Placental pericyte (primary cell): ENCODE measurements around a stretch of chrX.

- CAGE, long polyA plus RNA, result no peak
Measured at GRCh38 chrX:39688474-39689380, 409.0 kb downstream of the BCOR start.

GRCh38 chrX:39797287-39797749, 300.4 kb downstream of the BCOR start:
- CAGE, long polyA plus RNA, result no peak

DNA sequence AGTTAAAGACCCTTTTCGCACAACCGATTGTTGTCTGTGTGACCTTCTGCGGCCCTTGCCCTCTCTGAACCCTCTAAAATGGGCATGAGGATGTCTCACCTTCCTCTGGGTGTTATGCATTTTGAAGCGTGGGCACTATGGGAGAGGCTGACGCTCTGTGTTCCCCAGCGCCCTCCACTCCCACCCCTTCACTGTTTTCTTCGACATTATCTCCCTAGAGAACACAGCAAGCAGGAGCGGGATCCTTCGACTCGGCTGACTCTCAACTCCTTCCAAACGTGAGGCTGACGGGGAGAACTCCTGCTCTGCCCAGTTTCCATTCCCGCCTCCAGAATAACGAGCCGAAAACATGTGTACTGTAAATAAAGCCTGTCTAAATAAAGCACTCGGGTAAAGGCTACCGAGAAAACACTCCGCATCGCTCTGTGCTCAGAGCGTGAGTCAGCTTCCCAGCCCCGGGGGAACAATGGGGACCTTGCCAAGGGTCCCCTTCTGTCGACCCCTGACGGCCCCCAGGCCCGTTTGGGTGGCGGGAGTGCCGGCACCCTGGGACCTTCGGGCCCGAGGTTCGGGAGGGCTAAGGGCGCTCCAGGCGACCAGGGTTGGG, 85.9 kb downstream of the BCOR start:
- CAGE, long polyA plus RNA, result no peak

GRCh38 chrX:40048842-40049782, 48.6 kb downstream of the BCOR start:
- CAGE, long polyA plus RNA, result no peak

- CAGE, long polyA plus RNA, result no peak
Measured at GRCh38 chrX:40063410-40064138, 34.2 kb downstream of the BCOR start.

GRCh38 chrX:40064243-40064922, 33.4 kb downstream of the BCOR start:
- CAGE, long polyA plus RNA, result no peak

GRCh38 chrX:40072340-40072780, 25.4 kb downstream of the BCOR start:
- CAGE, long polyA plus RNA, result no peak

DNA sequence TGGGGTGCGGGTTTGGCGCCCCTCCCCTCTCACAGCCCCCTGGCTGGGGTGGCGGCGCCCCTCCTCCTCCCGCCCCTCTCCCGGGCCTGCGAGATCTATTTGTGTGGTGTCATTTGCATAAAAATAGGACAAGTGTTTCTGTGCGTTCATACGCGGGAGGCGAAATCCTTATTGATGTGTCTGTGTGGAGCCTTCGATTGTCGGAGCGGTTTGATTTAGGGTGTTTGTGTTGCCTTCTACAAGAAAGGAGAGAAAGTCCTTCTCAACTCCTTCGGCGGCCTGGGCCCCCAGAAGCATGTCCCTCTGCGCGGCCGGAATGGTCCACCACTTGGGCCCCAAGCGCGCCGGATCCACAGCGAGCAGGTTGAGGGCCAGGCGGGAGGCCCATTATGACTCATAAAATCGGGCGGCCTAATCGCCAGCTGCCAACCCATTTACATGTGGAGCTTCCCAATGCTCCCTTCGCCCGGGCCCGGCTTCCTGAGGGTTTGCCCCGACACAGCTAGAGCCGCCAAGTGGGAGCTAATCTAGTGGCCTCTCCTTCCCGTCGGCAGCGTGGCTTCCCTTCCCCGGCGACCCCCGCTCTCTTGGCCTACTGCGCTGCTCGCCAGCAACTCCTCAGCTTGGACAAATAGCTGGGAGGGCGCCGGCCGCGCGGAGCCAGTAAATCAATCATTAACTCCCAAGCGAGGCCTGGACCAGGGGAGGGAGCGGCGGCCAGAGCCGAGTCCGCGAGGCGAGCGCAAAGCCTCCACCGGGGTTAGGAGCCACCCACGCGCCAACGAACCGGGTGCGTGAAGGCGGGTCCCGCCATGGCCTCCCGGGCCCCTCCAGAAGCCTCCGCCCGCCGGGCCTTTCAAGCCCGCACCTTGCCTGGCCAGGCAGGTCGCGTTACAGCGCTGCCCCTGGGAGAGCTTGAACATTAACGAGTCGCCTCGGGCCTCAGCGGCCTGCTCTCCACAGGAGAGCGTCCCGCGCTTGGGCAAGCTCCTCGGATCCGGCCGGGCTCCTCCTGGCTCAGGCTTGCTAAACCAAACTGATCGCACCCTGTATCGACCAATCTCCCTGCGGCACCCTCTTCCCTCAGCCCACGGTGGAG, 10.3 kb upstream of the BCOR start:
- CAGE, long polyA plus RNA, result no peak

DNA sequence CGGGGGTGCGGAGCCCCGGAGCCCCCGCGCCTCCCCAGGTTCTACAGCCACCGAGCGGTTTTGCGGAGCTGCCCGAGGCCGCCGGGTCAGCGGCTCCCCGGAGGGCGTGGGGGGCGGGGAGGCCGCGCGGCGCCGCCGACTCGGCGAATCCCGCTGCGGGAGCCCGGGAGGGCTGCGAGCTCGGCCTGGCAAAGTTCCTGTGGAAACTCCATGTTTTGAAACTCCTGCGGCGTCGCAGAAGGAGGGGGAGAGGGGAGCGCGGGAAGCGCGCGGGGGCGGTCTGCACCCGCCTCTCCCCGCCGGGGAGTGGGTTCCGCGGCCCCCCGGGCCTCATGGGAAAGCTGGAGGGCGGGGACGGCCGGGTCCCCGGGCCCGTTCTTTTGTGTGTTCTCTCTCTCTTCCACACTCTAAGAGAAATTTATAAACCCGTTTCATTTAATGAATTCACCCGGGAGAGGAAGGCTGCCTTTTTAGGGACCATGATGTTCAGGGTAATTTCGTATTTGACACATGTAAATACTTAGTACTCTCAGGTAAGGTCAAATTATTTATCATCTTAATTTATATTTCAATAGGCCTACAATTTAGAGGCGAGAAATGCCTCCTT, 12.0 kb upstream of the BCOR start:
- CAGE, long polyA plus RNA, result no peak

DNA sequence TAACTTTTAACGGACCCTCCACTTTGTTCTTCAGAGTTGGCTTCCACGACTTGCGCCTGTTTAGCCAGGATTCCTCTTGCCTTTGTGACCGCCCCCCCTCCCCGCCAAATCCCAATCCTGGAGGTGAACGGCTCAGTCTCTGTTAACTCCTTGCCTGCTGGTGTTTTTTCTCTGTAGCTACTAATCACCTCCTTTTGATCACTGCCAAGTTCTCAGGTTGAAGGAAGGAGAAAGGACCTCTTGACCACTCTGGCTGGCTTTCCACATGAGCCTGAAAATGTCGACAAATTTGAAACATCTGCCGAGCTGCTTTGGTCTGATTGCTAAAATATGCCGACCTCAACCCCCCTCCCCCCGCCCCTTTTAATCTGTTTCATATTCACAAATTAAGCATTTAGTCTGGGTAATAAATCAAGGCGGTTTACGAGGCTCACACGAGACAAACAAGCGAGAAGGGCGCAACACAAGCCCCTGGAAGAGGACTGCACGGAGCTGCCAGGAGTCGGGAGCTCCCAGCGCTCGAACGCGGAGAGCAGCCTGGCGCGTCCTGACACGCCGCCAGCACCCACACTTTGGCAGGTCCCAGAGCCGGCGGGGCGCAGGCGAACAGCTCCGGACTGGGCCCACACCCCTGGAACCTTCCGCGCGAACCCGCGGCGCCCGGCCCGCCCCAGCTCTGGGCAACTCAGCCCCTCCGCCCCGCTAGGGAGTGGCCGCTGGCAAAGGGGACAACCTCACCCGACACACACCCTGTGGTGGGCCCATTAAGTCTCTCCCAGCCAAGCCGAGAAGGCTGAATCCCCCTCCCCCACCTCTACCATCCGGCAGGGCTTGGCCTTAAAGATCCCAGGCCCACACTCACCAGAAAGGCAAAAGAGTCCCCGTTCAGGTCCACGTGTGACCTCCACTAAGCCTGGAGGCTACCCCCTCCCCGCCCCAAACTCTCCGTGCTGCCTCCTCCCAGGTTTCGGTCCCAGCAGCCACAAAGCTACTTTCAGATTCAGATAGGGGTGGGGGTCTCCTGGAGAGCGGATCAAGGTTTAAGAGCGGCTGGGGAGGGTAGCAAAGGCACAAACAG, 47.2 kb upstream of the BCOR start:
- CAGE, long polyA plus RNA, result no peak

GRCh38 chrX:40168436-40168793, 70.7 kb upstream of the BCOR start:
- CAGE, long polyA plus RNA, result no peak

DNA sequence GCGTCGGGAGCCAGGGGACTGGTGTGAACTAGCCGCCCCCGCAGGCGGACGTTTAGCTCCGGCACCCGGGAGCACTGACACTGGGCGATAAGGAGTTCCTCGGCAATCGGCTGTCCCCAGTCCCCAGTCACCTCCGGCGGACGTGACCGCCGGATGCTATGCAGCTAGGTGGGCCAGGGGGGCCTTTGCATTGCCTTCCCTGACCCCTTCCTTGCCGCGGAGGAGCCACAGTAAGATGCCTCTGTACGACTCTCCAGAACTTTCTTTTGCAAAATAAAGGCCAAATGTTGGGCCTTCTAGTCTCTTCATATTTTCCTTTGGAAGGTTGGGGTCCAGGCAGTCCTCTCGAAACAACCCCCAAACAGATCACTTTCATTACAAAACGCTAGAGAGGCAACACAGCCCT, 75.0 kb upstream of the BCOR start:
- CAGE, long polyA plus RNA, result no peak

GRCh38 chrX:40423172-40423780, 157.5 kb upstream of the ATP6AP2 start:
- CAGE, long polyA plus RNA, result no peak

DNA sequence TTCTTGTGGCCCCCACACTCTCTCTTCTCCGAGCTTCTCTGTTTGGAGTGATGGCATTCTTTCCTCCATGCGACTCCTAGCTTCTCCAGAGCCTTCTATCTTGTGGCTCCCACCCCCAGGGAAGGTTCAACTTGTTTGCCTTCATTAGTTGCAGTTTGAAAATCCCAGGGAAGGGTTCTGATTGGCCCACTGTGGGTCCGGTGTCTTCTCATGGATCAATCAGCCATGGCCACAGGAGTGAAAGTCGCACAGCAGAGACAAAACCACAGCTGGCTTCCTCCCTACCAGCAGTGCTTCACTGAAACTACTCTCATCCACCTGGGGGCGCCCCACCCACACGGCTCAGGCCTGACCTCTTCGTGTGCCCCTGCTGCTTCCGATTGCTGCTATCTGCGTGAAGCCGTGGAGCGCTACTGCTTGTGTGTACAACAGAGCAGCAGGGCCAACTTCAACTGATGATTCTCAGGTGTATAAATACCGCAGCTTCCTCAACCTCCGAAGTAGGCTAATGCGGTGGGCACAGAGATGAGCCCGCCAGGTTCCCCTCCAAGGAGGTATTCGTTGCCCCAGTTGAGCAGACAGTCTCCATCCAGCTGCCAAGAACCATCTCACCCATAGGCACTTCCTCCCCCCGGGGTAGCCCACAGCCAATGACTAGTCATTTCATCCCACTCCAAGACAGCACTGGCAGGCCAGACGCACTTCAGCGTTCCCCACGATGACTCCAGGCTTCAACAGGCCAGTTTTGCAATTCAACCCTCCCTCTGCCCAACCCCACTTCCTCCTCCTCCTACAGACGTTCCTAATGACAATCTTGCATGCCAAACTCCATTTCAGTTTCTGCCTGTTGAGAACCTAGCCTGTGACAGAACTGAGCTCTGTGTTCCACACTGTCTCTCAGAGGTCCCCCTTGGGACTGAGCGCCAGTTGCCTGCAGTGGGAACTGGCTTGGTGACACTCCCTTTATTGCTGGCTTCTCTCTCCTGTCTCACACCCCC, 41.4 kb upstream of the ATP6AP2 start:
- CAGE, long polyA plus RNA, result no peak

DNA sequence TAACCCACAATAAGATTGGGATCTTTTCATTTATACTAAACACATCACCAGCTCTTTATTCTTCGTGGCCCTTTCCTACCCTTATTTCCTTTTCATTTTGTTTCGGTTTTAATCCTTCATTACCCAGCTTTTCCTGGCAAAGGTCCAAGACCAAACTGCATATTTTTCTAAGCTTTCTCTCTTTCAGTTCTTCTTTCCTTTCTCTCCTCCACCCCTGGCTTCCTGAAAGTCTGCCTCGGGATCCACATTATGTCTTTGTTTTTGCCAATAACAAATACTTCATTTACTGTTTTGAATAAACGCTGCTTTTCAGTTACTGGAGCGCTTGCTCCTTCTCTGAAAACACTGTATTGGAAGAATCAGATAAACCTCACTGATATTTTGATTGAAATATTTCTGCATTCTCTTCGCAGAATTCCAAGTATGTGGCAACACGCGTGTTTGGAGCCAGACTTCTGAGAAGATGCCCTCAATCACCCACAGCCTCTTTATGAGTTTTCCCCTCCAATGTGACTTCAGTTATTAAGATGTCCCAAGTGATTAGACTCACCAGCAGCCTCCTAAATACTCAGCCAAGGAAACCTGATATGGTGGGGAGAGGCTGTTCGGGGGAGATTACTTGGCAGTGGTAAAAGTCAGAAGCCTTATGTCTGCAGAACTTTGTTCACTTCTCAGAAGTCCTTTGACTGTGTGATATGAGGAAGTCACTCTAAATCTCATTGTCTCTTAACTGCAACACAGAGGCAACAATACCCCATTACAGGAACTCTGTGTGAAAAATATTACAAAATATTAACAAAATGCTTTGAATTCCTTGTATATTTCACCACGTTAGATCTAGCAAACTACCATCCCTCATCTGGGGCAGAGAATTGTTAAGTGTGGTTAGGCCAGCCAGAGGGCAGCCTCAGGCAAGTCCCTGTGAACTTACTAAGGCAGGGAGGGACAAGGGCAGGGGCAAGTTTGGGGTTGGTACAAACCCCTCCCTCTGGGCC, 151.6 kb upstream of the USP9X start:
- CAGE, long polyA plus RNA, result no peak

DNA sequence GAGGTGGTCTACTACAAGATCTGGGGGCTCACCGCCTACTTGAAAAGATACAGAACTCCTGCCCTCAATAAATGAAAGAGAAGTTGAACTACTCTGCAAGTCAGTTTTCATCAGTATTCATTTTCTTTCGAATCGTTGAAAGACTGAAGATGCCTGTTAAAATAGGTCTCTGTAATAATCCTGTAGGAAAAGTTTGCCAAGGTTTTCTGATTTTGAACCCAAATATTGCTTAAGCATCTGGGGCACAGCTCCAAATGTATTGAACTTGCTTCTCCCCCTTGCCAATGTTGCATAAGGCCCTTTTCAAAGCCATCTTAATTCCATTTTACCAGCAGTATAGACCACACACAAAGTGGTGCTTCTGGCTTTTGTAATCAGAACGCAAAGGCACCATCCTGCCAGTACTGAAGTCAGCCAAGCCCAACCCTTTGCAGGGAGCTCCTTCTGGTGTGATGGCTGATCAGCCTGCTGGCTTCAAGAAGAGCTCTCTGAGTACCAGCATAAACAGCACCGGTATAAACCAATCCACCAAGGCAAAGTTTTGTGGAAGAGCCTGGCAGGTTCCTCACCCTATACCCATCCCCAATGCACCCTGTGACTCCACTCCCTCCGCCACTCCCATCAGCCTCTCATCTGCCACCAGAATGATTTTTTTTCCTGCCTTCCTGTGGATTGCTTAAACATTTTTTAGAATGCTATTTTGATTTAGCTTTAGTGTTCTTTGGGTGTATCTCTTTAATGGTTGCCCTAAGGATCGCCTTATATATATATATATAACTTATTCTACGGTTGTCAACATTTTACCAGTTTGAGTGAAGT, 39.2 kb upstream of the USP9X start:
- CAGE, long polyA plus RNA, result no peak

DNA sequence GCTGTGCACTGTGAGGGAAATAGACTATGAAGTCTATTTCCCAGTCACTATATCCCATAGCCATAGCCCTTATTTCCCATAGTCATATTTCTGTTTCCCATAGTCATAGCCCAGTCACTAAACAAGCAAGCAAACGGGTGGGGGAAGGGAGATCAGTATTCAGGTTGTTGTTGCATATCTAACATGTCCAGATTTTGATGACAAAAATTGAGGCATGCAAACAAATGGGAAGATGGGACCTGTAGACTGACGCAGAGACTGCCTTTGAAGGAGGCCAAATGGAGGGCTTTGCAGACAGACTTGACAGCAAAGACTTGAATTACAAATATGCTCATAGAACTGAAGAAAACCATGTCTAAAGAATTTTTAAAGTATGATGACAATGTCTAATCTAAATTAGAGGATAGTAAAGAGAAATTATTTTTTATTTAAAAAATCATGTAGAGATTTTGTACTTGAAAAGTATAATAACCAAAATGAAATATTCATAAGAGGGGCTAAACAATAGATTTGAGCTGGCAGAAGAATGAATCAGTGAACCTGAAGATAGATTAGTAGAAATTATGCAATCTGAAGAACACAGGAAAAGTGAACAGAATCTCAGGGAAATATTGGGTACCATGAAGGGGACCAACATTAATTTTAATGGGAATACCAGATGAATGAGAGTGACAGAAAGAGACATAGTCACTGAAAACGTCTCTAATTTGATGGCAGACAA, 72.4 kb downstream of the USP9X start:
- CAGE, long polyA plus RNA, result no peak

DNA sequence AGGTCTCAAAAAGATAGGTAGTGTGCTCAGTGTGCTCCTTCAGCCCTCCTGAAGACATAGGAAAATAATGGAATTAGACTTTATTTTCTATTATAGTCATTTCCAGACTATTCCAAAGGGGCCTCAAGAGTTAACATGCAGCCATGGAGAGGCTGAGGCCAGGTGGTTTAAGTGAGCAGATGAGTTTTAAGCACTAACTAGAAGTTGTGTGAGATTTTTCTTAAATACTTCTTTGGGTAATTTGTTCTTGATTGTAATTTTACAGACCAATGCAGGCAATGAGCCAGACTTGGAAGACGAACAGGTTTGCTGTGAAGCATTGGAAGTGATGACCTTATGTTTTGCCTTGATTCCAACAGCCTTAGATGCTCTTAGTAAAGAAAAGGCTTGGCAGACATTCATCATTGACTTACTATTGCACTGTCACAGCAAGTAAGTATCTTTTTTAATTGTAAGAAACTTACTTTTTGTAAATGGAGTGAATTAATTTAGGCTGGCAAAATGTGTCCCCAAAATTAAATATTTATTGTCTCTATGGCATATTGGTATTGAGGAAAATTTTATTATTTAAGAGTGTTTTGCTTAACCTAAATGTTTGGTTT, 103.9 kb downstream of the USP9X start:
- CAGE, long polyA plus RNA, result no peak

GRCh38 chrX:41217236-41218021, 116.5 kb upstream of the DDX3X start:
- CAGE, long polyA plus RNA, result no peak

- CAGE, long polyA plus RNA, result no peak
Measured at GRCh38 chrX:41232151-41233013, 101.6 kb upstream of the DDX3X start.